ENCODE results near the gene DSG3.

- CAGE, long polyA plus RNA = no peak
- RRBS = 4% methylated on average over 12 of the region's 57 CpGs
These were observed 1.7 kb downstream of the CDH2 start for GRCh38 chr18:28174922-28175982.

- CAGE, long polyA plus RNA = no peak
- RRBS = no CpG with 5 or more reads among the region's 11 CpGs
These were observed 44.2 kb upstream of the DSC1 start for GRCh38 chr18:31206778-31207364.

DNA sequence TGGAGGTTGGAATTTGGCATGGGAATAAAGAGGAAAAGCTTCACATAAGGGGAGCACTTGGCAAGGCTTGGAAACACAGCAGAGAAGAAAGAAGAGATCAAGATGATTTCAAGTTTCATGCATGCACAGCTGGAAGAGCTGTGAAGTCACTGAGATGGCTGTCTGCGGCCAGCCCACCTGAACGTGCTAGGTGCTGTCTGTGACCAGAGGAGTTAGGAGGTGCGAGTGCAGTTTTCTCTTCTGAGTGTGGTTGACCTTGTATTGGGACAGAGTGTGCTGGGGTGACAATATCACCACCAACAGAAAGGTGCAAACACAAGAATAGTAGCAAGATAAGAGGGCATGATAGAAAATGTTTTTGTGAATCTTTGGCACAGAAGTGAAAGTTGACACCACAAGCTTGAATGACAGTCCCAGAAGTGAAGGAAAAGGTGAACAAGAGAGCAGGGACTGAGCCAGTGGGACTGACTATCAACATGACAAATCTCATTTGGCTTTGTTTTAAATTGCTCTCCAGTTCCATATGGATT, 71.2 kb upstream of the DSC1 start:
- CAGE, long polyA plus RNA = no peak
- RRBS = no CpG with 5 or more reads among the region's 3 CpGs

DNA sequence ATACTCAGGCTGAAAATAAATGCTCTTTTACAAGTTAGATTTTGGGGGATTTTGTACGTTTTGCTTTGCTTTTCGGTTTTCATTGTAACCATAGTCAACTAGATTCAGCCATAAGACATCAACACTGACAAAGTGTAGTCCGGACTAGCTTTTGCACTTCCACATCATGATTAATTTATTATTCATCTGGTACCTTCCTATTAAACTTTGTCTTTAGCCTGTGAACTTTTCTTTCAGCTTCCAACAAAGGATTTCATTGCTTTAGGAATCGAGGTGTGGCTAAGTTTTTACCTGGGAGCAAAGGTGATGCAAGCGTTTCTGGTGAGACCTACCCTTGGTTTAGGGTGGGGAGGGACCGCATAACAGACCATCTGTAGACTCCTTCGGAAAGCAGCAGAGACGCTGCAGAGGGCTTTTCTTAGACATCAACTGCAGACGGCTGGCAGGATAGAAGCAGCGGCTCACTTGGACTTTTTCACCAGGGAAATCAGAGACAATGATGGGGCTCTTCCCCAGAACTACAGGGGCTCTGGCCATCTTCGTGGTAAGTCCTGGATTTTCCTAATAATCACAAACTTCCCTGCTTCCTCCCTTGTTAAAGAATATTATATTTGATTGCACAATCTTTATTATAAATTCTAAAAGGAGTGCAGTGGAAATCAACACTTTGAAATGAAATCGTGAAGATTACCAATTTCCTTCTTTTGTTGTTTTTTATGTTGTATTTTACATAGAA, at the start of gene DSG3:
Gene DSG3, plus strand, starts transcription at position 360 of the 736 bp plus-strand sequence.
- CAGE, long polyA plus RNA = no peak
- RRBS = no CpG with 5 or more reads among the region's 12 CpGs

GRCh38 chr18:31499253-31499672, 1.3 kb downstream of the DSG2 start:
- CAGE, long polyA plus RNA = no peak
- RRBS = no CpG with 5 or more reads among the region's 10 CpGs

GRCh38 chr18:31679299-31679887, 5.0 kb downstream of the B4GALT6 start:
- CAGE, long polyA plus RNA = no peak
- RRBS = no CpG with 5 or more reads among the region's 4 CpGs

DNA sequence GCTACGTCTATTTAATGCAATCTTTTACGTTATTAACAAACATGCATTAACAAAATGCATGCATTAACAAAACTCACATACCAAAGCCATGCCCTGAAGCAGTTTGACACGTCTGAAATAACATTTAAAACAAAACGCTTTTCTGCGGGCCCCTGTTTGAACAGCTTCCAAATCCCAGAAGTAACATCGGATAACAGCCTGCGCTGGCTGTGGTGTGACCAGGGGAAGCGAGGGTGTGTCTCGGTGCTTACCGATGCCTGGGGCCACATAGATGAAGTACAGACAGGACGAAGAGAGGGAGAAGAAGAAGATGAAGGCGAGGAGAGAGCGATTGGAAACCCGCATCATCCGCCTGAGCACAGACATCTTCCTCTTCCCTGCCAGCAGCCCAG, 324 bp downstream of the B4GALT6 start:
- CAGE, long polyA plus RNA = no peak
- RRBS = no CpG with 5 or more reads among the region's 15 CpGs

GRCh38 chr18:31819178-31819628, 58.5 kb upstream of the SLC25A52 start:
- CAGE, long polyA plus RNA = no peak
- RRBS = no CpG with 5 or more reads among the region's 10 CpGs

DNA sequence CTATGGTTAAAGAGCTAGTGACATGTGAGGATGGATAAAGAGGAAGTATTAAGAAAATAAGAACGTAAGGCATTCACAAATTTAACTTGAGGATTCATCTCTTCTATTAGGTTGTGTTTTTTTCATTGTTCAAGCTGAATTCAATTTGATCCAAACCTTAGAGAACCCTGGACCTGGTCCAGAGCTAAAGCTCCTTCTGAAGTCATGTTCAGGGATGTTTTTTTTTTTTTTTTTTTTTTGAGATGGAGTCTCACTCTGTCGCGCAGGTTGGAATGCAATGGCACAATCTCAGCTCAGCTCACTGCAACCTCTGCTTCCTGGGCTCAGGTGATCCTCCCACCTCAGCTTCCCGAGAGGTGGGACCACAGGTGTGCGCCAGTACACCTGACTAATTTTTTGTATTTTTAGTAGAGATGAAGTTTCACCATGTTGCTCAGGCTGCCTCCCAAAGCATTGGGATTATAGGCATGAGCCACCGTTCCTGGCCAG, 80.9 kb downstream of the MEP1B start:
- CAGE, long polyA plus RNA = no peak
- RRBS = no CpG with 5 or more reads among the region's 6 CpGs

DNA sequence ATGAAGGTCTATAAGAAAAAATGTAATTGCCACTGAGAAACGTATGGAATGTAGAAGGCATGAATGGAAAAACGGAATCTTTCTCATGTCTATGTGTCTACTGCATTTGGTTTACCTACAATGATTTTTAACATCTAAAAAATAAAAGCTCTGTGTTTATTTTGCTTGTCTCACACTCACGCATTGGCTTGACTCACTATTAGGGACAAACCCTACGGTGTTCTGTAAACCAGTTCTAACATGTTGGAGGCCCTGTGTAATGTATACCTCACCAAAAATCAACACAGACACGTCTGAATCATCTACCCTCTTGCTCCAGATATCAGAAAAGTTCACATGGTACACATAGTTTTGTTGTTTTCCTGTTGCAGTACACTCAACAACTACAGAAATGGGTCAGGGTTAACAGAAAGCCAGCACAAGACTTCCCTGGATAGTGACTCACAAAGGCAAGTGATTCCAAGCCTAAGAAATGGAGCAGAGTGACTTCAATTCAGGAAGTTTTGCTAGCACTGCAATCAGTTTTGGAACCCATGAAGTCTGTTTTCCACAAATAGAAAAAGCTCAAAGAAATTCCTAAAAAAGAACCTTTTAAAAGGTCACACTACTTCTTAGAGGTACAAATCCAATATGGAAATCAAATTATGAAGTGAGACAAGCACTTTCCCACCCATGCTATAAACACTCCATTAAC, 87.6 kb downstream of the GAREM1 start:
- CAGE, long polyA plus RNA = no peak
- RRBS = no CpG with 5 or more reads among the region's 5 CpGs

- CAGE, long polyA plus RNA = no peak
- RRBS = 7% methylated on average over 2 of the region's 24 CpGs
These were observed 3.4 kb downstream of the KLHL14 start for GRCh38 chr18:32769263-32769888.

GRCh38 chr18:32776480-32776996, 3.7 kb upstream of the KLHL14 start:
- CAGE, long polyA plus RNA = no peak
- RRBS = no CpG with 5 or more reads among the region's 2 CpGs

GRCh38 chr18:33560616-33561141, 17.3 kb upstream of the ASXL3 start:
- CAGE, long polyA plus RNA = no peak
- RRBS = no CpG with 5 or more reads among the region's 2 CpGs

DNA sequence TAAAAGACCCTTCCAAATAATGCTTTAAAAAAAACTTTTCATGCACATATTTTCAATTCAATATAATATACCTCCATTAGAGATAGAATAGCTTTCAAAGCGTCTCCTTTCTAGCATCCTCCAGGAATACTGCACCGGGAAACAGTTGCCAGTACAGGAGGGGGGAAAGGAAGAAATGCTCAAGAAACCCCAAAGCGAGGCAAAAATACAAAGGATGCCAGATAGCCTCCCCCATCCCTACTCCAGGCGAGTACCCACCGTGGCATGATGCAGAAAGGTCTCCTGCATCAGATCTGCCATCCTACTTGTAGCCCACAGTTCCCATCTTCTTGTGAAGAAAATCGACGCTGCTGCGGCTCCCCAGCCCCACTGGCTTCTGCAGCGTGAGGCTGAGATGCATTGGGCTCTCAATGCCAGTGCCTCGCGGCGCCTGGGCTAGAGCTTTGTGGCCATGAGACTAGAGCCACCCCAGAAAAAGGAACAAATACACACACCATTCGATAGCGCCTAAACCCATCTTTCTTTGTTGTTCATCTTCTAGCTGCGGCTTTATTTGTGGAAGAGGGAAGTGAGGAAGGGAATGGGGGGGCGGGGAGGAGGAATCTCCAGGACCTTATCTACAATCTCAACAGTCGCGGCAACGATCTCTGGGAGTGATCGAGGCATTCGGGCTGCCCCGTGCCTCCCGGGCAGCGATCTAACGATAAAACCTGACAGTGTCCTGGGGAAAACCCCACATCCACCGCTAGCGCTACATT, 2.8 kb downstream of the NOL4 start:
- CAGE, long polyA plus RNA = no peak
- RRBS = no CpG with 5 or more reads among the region's 27 CpGs

DNA sequence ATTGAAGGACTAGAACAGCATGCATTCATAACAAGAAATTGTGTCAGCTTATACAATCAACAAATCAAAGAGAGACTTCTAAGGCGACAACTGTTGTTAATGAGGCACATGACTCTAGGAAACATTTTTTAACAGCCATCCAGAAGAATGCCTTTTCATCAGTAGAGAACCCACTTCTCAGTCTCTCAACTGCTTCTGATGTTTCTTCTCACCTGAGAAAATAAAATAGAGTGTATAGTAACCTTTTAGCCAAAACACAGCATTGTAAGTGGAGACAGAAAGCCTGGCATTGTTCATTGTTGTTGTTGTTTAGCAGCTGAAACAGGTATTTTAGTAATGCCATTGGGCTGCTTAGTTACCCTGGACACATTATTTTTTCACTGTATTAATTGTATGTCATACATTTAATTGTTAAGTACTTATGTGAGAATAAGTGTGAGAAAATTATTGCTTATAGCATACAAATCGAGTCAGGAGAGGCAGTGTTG, 45.0 kb upstream of the NOL4 start:
- CAGE, long polyA plus RNA = no peak
- RRBS = no CpG with 5 or more reads among the region's 2 CpGs

DNA sequence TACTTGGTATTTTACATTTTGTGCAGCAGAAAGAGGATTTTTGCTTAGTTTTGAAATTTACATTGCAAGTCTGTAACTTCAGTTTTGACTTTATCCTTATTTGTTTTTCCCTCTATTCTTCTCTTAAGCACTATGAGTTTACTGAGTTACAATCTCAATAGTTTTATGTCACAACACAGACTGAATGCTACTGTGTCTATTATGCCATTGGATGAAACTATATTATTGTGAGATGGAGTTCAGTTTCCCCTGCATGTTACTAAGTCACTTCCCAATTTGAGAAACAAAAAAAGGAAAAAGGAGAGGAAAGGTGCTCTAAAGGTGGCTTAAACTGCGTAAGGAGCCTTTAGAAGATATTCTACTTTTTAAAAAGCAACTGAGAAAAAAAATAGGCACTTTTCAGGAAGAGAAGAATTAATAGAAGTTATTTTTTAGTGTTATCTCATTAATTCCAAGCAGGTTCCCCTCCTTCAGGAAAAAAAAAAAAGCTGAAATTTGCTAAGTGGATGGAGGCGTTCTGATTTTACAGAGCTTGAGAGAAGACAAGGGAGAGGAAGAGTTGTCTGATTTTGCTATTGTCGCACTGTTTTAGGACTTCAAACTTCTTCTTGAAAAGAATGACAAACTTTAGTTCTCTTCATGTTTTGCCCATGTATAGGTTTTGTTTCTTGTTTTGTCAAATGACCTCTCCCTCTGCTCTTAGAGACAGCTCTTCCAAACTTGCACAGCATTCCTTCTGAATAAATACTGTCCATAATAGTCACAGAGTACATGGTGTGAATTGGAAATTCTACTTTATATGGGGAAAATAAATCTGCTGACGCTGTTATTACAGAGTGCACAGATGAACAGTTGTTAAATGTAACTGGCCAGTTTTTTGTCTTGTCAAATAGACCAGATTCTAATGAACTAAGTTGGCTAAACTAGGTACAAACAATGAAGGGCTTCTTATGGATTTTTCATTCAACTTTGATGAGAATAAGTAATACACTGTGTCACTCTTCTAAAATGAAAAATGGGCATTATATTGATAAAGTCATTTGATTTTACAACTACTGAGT, 116.1 kb upstream of the DTNA start:
- CAGE, long polyA plus RNA = no peak
- RRBS = no CpG with 5 or more reads among the region's 4 CpGs

GRCh38 chr18:34909709-34910383, 131.4 kb upstream of the MAPRE2 start:
- CAGE, long polyA plus RNA = no peak
- RRBS = no CpG with 5 or more reads among the region's 2 CpGs

DNA sequence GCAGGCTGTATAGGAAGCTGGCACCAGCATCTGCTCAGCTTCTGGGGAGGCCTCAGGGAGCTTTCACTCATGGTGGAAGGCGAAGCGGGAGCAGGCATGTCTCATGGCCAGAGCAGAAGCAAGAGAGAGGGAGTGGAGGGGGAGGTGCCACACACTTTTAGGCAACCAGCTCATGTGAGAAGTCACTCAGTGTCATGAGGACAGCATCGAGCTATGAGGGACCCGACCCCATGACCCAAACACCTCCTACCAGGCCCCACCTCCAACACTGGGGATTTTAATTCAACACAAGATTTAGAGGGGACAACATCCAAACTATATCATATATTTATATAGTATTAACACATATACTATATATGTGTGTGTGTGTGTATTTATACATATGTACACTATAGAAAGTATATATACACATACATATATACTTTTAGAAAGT, 6.9 kb downstream of the MAPRE2 start:
- CAGE, long polyA plus RNA = no peak
- RRBS = no CpG with 5 or more reads among the region's 4 CpGs

- CAGE, long polyA plus RNA = no peak
- RRBS = no CpG with 5 or more reads among the region's 15 CpGs
These were observed 81.5 kb downstream of the MAPRE2 start for GRCh38 chr18:35122579-35123167.

DNA sequence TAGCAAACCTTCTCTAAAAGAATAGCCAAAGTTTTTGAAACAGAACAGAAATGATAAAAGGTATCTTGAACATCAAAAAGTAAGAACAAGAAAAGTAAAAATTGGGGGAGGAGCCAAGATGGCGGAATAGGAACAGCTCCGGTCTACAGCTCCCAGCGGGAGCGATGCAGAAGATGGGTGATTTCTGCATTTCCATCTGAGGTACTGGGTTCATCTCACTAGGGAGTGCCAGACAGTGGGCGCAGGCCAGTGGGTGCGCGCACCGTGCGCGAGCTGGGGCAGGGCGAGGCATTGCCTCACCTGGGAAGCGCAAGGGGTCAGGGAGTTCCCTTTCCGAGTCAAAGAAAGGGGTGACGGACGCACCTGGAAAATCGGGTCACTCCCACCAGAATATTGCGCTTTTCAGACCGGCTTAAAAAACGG, 35.1 kb upstream of the ZNF397 start:
- CAGE, long polyA plus RNA = no peak
- RRBS = no CpG with 5 or more reads among the region's 19 CpGs